Foreskin fibroblast (primary cell): ENCODE measurements around a stretch of chr7.

- RRBS, result no CpG with 5 or more reads among the region's 2 CpGs
Observed at GRCh38 chr7:16833160-16833808, 28.5 kb upstream of the AGR2 start.

DNA sequence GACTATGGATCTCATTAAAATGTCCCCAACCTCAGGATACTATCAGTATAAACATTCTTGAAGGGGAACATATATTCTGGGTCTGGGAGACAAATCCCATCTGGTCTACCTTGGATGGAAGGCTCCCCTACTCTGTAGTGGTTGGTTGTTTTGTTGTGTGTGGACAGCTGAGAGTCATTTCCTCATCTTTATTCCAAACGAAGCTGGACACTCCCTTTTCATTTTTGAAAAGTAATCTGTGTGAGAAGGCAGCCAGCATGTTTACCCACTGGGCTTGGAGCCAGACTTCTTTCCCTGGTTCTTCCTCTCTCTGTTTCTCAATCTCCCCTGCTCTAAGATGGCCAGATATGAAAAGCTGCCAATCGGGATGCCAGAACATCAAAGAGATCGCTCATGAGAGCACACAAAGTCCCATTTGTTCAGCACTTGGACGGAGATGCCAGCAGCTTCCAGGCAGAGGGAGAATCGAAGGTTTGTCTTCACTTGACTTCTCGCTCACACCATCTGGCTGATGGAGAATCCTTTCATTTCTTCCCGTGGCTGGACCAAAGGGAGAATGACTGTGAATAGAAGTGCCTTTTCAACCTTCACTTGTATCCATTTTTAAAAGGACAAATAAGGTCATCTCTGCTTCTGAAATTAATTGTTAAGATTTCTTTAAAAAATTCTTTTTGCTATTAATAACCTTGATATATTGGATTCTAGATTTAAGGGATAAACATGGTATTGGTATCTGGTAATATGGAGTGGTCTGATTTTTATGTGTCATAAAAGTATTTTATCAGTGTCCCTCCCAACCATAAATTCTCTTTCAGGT lies 108.2 kb upstream of the AGR3 start:
- RRBS, result no CpG with 5 or more reads among the region's 7 CpGs

DNA sequence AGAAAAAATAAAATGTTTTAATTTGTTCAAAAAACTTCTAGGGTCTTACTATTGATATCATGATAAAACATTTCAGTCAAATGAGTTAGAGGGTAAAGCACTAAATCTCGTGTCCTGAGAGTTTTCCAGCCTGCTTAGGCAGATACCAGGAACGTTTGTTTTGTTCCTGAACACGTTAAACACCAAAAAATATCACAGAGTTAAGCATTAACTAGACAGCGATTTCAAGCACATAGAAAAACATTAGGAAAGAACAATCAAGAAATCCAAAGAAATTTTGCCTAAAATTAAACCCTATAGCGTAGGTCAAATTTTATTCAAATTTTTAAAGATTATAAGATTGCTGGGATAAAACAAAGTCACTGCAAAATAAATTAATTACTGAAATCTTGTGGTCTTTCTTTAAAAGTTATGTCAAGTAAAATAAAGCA lies 204.7 kb upstream of the AGR3 start:
- RRBS, result no CpG with 5 or more reads among the region's 5 CpGs

- RRBS, result no CpG with 5 or more reads among the region's 2 CpGs
Observed at GRCh38 chr7:17304911-17305376, 6.5 kb downstream of the AHR start.

DNA sequence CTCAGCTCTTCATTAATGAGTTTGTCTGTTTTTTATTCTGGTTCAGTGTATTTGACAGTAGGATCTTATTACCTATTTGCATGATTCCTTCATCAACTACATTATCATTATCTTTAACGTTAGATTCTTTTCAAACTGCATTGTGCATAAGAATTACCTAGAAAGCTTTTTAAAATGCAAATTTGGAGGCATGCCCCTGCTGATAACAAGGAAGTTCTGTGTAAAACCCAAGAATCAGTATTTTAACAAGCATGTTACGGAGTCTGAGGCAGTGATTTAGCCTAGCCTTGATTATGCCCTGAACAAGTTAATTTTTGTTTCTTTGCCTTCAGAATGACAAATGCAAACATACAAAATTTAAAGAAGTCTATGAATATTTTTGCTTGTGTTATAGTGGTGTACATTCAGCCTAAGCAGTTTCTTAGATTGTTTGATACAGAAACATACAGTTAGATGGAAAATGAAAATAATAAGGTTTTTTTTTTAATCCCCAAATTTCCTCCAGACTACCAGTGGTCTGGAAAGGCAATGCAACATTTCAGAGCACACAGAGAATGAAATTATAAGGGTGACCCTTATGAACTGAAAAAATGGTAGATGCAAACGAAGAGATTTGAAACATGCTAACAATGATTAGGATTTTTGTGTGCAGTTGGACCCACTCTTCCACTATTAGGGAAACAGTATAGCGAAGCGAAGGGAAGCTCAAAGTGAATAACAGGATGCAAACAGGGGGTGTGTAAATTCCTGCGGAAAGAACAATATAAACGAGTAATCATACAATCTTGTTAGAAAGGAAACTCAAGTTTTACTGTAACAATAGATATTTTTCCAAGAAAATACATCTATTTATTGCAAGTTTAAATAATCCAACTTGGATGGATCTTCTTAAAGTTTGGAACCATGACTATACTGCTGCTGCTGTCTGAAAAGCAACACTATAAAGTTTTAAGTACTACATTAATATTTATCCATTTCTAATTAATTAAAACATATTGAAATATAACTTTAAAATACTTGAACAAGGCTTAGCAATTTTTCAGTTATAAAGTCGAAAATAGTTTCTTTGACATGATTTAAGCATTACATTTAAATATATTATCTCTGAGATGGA lies 14.6 kb downstream of the AHR start:
- RRBS, result no CpG with 5 or more reads among the region's 8 CpGs

GRCh38 chr7:17320562-17321153 lies 22.2 kb downstream of the AHR start:
- RRBS, result no CpG with 5 or more reads among the region's 3 CpGs

GRCh38 chr7:17329336-17330277 lies 31.2 kb downstream of the AHR start:
- RRBS, result no CpG with 5 or more reads among the region's 5 CpGs

GRCh38 chr7:17405745-17406381 lies 107.4 kb downstream of the AHR start:
- RRBS, result no CpG with 5 or more reads among the region's 9 CpGs

DNA sequence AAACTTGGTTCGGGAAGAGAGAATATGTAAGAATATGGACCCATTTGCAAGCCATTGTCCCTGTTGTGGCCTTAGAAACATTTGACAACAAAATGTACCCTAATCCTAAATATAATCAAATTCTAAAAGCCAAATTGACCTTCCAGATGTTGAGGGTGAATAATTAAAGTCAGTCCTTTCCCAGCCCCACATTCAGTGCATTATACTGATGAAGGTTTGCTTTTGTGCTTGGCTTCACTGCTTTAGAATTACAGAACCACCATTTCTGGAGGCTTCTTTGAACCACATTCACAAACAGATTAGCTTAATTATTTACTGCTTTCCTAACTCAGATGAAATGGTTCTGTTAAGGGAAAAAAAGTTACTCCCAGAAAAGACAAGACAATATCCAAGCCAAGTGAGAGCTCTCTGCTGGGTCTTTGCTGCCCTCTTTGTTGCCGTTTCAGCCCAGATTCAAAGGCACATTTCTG lies 188.8 kb downstream of the AHR start:
- RRBS, result no CpG with 5 or more reads among the region's 2 CpGs

- RRBS, result no CpG with 5 or more reads among the region's 4 CpGs
Observed at GRCh38 chr7:17886623-17887302, 53.5 kb downstream of the SNX13 start.

DNA sequence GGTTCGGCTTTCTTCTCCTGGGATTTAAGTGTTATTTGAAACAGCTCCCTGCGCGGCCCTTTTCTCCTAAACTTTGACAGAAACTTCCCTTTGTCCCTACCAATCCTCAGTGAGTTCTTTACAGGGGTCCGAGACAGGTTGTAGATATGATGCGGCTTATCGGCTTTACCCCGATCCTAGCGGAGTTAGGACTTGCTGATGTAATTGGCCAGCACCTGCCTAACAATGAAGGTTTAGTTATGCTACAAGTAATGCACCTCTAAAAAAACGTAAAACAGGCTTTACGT lies 563 bp upstream of the SNX13 start:
- RRBS, result no CpG with 5 or more reads among the region's 10 CpGs

DNA sequence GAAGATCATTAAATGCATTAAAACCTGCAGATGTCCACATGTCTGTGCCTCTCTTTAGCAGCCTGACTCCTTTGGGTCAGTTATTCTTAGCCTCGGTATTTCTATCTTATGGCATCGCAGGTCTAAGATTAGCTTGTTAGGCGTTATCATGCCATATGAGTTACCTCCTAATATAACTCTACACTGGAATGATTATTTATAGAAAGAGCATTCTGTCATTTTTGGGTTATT lies 10.2 kb downstream of the HDAC9 start:
- RRBS, result no CpG with 5 or more reads among the region's 3 CpGs

DNA sequence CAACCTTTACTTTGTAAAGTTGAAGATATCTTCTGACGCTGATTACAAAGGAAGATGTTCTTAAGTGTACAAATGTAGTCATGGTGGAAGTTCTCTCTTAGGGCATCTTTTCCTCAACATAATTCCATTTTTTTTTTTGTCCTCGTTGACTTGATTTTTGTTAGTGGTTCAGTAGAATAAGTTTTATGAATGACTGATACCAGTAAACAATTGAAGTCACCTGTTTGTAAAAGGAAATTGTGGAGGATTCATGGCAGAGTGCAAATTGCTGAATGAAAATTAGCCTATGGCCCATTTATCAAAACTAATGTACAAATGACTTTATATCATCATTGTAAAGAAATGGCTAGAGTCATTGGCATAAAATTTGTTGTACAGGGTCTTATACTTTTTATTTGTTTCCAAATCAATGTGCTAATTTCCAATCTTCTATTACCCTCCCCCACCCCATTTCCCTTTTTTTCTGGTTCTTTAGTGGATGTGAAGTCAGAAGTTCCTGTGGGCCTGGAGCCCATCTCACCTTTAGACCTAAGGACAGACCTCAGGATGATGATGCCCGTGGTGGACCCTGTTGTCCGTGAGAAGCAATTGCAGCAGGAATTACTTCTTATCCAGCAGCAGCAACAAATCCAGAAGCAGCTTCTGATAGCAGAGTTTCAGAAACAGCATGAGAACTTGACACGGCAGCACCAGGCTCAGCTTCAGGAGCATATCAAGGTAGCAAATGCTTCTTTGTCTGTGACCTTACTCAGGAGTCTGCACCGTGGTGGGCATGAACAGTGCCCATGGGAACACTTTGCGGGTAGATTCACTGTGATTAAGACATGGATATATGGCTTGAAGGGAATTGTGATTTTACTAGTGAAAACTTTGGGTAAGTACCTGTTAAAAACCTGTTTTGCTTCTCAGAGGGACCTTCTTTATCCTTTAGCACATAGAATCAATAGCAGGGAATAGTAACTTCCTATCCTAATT lies 89.5 kb downstream of the HDAC9 start:
- RRBS, result no CpG with 5 or more reads among the region's 7 CpGs

GRCh38 chr7:19408437-19408802 lies 263.2 kb upstream of the FERD3L start:
- RRBS, result no CpG with 5 or more reads among the region's 2 CpGs

GRCh38 chr7:20107567-20108065 lies 109.6 kb downstream of the MACC1 start:
- RRBS, result no CpG with 5 or more reads among the region's 3 CpGs

GRCh38 chr7:20561533-20562052 lies 53.9 kb upstream of the ABCB5 start:
- RRBS, result no CpG with 5 or more reads among the region's 2 CpGs